Type B pancreatic cell (in vitro differentiated cells): ENCODE data around the genes IL5 and KIF3A.

DNA sequence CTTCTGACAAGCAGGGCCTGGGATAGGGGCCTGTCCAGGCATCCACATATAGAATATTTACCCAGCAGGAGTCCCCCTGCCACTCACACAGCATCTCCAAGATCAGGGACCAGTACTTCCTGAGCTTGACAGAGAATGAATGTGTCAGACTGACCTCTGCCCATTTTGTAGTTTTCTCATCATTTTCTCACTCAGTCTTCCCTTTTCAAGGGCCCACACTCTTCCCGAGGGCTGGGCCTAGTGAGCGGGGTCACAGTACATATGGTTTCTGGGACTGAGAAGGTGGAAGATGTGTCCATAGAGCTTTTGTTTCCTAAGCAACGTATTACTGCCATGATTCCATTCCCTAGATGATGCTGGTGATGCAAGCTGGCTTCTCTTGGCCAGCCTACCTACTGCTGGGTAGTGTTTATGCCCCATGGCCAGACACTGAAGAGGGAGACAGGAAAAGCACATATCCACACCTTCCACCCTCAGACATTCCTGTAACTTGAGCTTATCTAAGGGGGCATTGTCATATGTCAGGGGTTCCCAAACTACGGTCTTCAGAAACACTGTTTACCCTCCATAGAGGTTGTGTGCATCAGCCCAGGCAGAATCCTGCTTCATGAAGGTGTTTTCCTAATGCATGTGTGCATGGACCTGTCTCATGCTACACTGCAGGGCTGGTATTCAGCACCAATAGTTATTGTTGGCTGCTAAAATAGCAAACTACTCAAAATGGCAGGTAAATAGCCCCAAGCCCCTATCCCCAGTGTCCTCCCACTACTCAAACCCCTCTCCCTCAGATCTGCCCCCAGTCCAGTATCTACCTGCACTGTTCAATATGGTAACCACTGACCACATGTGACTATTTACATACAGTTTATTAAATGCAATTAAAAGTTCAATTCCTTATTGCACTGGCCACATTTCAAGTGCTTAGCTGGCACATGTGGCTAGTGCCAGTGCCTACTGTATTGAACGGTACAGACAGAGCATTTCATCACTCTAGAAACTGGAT, 9.5 kb downstream of the IRF1 start:
- PRO-cap, result no peak

GRCh38 chr5:132486841-132487352, 3.7 kb downstream of the IRF1 start:
- PRO-cap, result no peak

DNA sequence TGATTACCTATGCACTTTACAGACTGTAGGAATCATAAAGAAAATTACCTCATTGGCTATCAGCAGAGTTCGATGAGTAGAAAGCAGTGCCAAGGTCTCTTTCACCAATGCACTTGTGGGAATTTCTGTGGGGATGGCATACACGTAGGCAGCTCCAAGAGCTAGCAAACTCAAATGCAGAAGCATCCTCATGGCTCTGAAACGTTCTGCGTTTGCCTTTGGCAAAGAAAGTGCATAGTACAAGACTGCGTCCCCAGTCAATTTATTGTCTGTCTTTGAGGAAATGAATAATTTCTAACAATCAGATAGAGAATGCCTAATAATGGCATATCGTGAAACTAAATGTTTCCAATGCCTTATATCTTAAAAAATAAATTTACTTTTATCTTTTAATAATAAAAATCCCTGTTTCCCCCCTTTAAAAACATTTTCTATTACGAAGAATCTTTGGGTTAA, at the start of gene IL5:
TSS of gene IL5 (minus strand) at position 236 of the 456 bp plus-strand sequence.
- PRO-cap, result no peak

- PRO-cap, result no peak
Observed at GRCh38 chr5:132674607-132675525, 1.1 kb downstream of the IL4 start.

GRCh38 chr5:132736636-132737812, at the start of gene KIF3A:
Gene KIF3A, minus strand, starts transcription at chr5:132737546.
- PRO-cap, result unidirectional peak, minus-strand start at chr5:132737289; bidirectional peak, plus-strand start at chr5:132737751, minus-strand start at chr5:132737505

DNA sequence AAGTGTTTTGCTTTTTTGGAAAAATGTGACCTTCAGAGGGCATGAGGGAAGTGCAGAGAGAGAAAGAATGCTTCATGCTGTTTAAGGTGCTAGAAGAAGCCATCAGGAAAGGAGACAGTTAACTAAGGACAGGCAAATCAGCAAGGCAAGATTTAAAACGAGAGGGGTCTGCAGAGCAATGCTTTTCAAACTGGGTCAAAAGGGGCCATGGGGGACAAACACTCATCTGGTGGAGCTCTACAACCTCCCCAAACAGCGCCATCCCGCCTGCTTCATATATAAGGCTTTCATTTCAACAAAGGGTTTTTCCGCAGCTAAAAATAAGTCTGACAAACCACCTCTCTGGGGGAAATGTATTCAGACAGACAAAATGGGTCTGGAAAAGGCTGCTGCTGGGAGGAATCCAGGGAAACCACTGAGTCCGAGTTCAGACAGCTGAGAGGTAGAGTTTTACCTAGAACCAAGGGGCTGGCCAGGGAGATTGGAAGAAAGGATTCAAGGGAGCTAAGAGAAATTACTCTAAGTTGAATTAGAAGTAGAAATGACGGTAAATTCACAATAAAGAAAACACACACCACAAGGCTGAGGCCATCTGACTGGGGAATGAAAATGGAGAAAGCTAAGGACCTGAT, 8.3 kb upstream of the SEPTIN8 start:
- PRO-cap, result no peak

GRCh38 chr5:132873908-132874362, 467 bp downstream of the LEAP2 start:
- PRO-cap, result no peak

DNA sequence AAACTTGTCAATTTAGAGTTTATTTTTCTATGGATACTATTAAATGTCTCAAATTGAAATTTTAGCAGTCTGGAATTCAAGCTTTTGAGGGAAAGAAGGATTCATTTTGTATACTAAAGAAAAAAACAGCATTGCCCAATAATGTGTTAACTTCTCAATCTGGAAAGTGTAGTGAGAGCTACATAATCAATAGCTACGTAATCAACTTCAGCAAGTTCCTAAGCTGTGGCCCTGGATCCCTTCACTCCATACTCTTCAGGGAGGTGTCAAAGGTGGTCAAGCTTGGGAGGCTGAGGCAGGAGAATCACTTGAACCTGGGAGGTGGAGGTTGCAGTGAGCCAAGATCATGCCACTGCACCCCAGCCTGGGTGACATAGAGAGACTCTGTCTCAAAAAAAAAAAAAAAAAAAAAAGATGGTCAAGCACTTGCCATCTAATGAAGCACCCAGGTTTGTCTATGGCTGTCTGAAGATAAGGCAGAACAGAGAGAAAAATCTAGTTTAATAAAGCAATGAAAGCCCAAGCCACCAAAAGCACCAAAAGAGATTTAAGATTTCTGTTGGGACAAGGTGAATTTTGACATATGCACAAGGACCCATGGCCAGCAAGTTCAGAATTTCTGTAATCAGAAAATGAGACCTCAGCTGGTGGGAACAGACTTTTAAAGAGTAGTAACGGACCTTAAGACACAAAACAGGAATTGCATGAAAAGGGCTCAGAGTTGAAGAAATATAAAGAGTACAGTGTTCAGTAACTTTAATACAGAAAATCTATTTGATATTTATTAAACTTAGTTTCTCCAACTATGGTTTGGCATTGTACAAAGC, 1.4 kb downstream of the LEAP2 start:
- PRO-cap, result no peak

DNA sequence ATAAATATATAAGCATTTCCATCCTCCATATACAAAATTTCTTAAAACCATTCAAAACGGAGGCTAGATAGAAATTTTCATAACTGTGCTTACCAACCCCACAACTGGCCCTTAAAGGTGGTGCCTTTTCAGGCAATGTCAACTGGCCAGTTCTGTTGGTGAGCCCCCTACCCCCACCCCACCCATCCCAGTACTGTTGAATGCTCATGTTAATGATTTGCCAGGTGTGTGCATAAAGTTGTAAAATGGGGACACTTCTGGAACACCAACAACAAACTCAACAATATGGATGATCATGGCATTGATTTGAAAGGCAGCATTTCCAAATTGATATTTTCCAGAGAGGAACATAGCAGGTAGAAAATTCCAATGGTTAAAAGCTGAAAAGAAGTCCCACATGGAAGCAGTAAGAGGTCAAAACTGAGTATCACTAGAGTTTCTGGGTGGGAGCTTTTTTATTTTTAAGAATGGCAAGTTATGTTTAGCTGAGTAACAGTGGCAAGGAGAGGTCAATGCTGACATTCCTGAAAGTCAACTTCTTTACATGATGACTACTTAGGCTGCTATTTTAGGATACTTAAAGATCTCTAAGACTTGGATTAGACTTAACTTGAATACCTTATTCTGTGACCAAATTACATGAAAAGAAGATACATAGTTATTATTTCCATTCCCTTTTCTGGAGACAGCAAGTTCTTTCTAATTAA, 2.7 kb downstream of the LEAP2 start:
- PRO-cap, result no peak

GRCh38 chr5:132942239-132942720, 21.2 kb downstream of the AFF4 start:
- PRO-cap, result no peak

DNA sequence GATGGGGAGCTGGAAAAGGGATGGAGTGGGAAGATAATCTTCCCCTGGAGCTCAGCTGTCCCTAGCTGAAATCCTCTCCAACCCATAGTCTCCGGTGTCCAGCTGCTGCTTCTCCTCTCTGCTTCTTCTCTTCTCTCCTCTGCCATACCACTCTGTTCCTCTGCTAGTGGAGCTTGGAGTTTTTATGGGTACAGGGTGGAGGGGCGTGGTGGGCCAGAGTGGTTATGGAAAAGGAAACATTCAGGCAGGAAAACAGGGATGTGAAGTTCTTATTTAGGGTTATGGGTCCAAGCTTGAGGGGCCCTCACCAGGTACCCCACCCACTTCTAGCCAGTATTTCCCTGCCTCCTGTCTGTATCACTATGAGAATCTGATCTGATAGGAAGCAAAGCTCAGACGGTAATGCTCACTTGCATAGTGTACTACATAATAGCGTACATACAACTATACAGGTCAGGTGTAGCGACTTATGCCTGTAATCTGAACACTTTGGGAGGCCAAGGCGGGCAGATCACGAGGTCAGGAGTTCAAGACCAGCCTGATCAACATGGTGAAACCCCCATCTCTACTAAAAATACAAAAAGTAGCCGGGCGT, 8.3 kb downstream of the AFF4 start:
- PRO-cap, result unidirectional peak, minus-strand start at position 359 of the sequence

- PRO-cap, result no peak
Observed at GRCh38 chr5:133049440-133050146, 2.2 kb upstream of the HSPA4 start.

DNA sequence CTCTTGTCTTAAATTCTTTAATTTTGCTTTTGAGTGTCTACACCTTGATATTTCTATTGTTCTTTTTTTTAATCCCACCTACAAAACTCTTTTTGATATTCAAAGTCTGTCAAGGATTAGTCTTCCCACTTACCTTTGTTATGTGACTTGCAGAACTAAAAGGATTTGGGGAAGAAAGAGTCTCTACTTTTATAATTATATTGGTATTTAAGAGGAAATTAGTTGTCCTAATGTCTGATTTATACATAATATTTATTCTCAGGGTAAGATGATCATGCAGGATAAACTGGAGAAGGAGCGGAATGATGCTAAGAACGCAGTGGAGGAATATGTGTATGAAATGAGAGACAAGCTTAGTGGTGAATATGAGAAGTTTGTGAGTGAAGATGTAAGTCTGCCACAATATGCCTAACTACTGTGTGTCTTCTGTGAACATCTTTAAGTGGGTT, 45.1 kb downstream of the HSPA4 start:
- PRO-cap, result no peak

DNA sequence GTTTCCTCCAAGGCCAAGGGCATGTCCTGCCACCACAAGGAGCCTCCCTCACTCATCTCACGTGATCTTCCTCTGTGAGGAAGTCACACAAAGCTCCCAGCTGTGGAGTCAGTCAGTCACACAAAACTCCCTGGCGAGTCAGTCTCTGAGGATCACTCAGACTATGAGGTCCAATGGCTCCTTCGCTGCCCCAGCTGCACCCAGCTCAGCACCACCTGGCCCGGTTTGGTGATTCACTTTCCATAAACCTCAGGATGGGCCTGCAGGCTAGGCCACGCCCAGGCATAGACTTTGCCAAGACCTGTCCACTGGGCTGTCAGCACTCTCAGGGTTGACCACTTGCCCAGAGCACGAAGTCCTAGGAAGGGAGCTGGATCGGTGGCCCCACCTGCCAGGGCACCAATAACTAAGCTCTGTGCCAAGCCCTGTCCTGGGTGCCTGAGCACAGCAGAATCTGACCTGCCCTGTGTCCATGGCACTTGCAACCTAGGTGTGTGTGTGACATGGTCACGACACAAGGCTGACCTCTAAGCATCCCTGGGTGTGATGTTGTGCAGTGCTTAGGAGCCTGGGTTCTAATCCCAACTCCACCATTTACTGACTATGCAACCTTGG, 233.9 kb downstream of the HSPA4 start:
- PRO-cap, result no peak

- PRO-cap, result no peak
Observed at GRCh38 chr5:133405708-133406032, 206.7 kb downstream of the FSTL4 start.

- PRO-cap, result no peak
Observed at GRCh38 chr5:133407476-133407743, 204.9 kb downstream of the FSTL4 start.

DNA sequence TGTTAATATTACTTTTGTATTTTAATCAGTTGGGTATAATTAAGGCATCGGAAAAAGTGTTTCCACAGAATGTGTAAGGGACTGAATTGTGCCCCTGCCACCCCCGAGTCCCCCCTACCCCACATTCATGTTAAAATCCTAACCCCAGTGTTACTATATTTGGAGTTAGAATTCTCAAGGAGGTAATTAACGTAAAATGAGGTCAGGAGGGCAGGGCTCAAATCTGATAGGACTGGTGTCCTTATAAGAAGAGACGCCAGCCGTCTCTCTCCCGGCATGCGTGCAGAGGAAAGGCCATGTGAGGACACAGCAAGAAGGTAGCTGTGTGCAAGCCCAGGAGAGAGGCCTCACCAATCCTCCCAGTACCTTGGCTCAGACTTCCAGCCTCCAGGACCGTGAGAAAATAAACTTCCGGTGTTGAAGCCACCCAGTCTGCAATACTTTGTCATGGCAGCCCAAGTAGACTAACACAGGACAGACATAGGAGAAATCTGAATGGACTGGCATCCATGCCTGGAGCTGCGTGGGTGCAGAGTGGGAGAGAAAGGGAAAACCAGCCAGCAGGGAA, 89.4 kb downstream of the FSTL4 start:
- PRO-cap, result unidirectional peak, plus-strand start at position 273 of the sequence

DNA sequence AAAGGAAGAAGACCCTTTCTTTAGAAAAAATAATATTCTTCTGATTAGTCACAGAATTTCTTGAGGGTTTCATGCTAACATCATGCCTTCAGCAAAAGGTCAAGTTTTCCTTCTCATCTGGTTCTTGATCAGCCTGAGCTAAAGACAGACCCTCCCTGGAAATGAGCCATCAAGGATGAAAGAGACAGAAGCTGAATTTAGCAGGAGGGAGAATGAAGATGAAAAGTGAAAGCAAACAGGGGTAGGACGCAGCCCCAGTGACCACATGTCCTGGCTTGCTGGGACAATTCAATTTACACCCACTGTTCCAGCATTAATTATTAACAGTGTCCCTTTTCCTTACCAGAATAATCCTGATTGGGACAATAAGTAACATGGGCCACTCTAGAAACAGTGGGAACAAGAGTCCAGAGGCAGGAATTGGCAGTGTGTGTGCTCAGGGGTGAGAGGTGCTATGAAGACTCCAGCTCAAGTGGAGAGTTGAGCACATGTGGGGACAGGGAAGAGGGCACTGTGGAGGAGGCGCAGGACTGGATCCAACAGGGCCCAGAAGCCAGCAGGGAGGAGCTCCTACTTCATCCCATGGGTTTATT, 147.2 kb downstream of the C5orf15 start:
- PRO-cap, result no peak

DNA sequence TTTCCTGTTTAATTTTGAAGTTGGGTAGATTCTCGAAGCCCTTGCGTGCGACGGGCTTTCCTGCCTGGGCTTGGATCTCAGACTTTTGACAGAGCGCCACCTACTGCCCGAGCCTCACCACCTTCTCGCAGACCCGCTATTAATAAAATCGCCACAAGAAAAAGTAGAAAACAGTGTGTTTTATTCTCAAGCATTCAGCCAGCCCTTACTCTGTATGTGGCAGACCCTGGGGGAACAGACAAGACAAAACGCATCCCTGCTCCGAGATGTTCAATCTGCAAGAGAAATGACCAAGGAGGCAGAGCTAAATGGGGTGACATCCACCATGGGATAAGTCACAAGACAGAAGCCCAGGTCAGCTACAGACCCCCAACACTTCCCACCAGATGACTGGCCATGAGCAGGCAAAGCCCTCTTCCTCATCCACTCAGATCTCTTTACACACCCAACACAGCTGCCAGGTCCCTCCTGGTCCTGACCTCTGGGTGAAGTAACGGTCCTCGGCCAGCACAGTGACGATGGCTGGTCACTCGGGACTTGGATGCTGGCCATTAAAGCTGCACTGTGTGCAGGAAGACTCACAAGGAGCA, 99.1 kb downstream of the C5orf15 start:
- PRO-cap, result no peak

GRCh38 chr5:134003426-134003798, 1.4 kb downstream of the VDAC1 start:
- PRO-cap, result no peak